ENCODE measurements around the genes UQCR10, SLC35E4 and DUSP18.

- RRBS, result no CpG with 5 or more reads among the region's 80 CpGs
Measured at GRCh38 chr22:29480756-29481574, 947 bp downstream of the NEFH start.

GRCh38 chr22:29690642-29691025 lies 29.2 kb upstream of the CABP7 start:
- RRBS, result no CpG with 5 or more reads among the region's 8 CpGs

DNA sequence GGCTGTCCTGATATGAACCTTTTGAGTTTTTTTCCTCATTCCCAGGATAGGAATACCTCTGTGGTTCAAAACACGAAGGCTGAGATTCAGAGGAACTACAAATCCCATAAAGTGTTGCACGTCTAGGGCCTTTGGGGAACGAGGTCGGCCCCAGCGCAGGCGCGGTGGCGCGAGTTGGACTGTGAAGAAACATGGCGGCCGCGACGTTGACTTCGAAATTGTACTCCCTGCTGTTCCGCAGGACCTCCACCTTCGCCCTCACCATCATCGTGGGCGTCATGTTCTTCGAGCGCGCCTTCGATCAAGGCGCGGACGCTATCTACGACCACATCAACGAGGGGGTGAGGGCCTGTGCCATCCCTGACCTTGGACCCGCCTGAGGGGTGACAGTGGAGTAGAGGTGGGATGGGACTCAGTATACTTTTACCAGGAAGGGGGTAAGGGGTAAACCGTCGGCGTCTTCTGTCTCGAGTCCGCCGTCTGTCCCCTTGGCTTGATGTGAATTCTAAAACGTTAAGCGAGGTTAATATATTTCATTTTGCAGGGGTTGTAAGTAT lies at the start of gene UQCR10:
UQCR10 (plus strand) TSS at position 162 of the 557 bp plus-strand sequence.
- RRBS, result no CpG with 5 or more reads among the region's 36 CpGs

DNA sequence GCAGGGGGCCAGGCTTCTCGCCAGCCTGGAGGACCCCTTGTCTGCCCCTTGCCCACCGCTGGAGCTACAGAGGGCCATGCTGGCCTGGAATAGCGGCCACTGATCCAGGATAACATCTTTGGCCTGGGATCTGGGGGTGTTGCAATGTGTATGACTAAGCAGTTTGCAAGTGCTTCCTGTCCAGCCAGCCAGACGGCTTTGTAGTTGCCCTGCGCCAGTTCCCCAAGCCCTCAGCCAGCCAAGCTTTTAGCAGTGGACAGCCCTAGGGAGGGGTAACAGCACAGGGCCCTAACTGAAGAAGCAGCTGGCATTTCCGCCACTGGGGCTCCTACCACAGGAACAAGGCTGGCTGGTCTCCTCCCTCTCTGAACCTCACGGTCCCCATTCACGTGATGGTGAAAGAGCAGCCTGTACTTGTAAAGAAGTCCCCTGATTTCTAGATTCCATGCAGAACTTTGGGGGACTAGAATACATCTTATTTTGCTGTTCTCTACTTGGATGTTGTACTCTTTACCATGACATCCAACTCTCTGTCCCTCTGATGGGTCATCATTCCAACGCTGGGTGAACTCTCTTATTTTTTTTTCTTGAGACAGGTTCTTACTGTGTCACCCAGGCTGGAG lies 32.2 kb downstream of the UQCR10 start:
- RRBS, result no CpG with 5 or more reads among the region's 9 CpGs

DNA sequence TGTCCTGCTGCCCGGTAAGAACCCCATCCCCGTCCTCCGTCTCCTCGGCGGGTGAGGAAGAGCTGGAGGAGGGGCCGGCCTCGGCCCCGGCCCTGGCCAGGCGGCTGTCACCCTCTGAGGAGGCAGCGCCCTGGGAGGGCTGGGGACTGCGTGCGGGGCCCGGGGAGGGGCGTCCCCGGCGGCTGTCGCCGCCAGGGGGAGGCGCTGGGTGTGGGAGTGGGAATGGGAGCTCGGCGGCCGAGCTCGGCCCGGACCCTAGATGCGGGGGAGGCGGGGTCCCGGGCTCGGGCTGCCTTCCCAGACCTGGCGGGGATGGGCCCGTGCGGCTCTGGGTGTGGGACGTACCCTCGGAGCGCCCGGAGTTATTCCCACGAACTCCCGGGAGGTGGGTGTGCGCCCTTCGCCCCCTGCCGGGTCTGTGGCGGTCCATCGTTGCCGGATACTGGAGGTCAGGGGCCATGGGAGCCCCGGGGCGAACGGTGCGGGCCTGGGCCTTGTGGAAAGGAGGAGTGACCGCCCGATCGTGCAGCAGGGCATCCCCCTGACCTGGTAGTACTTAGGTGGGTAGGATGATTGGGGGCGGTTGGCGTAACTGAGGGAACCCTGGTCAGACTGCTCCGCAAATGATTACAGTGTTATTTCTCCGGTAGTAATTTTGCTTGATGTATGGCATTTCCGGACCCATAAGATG lies 517 bp downstream of the MTMR3 start:
- RRBS, result 6% methylated on average over 28 of the region's 55 CpGs

DNA sequence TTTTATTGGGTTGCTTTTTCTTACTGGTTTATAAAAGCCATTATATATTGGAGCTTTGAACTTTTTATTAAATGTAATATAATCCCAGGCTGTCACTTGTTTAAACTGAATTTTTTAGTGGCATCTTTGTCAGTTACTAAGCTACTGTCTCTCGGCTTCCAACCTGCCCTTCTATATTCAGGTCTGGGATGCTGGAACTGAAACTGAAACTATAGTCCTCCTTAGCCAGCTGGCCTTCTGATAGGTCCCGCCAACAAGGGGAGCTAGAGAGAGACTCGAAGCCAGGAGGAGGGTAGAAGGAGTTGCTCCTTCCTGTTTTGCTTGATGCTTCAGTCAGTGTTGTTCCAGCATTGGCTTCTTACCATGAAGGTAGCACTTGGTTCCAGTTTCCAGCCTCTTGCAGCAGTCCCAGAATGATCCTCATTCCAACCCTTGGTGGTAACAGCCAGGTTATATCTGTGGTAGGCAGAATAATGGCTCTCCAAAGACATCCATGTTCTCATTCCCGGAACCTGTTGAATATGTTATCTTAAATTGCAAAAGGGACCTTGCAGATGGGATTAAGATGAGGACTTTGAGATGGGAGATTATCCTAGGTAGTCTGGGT lies 32.9 kb upstream of the HORMAD2 start:
- RRBS, result no CpG with 5 or more reads among the region's 4 CpGs

- RRBS, result no CpG with 5 or more reads among the region's 23 CpGs
Measured at GRCh38 chr22:30208700-30209496, 37.7 kb downstream of the LIF start.

GRCh38 chr22:30261019-30261927 lies 5.4 kb downstream of the OSM start:
- RRBS, result no CpG with 5 or more reads among the region's 14 CpGs

- RRBS, result no CpG with 5 or more reads among the region's 2 CpGs
Measured at GRCh38 chr22:30307104-30307320, 17.7 kb upstream of the CASTOR1 start.

GRCh38 chr22:30310428-30310959 lies 16.2 kb downstream of the TBC1D10A start:
- RRBS, result no CpG with 5 or more reads among the region's 7 CpGs

DNA sequence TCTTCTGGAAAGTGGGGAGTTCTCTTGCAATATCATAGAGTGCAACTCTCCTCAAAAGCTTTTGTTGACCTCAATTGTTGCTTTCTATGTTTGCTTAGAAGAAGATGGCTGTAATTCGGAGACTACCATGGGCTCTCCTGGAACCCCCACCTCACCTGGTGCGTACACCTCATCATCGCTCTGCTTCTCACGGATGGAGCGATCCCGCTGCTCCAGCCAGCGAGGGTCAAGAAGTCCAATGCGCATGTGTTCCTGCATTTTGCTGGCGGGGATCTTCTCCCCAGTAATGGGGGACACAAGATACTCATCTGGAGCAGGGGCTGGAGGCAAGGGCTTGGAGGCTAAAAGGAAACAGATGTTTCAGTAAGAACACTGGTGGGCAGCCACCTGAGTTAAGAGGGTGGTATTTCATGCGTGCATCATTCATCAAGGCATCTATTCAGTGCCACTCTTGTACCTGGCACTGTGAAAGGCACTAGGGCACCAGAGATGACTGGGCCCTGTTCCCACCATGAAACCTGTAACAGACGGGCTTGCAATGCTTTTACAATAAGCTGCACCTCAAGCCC lies 13.4 kb upstream of the TBC1D10A start:
- RRBS, result no CpG with 5 or more reads among the region's 11 CpGs

GRCh38 chr22:30342057-30342600 lies 14.6 kb downstream of the SF3A1 start:
- RRBS, result no CpG with 5 or more reads among the region's 8 CpGs

DNA sequence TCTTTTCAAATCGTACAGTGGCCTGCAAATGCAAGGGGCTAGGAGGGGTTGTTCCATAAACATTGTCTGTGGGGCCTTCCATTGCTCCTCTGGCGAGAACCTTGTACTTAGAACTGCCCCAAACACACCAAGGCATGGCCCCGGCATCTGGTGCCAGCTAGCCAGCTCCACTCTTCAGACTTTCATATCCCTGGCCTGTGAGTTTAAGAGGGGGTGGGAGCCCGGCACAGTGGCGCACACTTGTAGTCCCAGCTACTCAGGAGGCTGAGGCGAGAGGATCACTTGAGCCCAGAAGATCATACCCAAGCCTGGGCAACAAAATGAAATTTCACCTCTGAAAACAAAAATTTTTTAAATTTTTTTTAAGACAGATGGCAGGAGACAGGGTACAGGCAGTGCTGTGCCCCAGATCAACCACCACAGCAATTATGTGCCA lies 8.5 kb downstream of the SF3A1 start:
- RRBS, result 51% methylated on average over 2 of the region's 6 CpGs

- RRBS, result no CpG with 5 or more reads among the region's 7 CpGs
Measured at GRCh38 chr22:30404275-30404880, 7.6 kb downstream of the SEC14L2 start.

DNA sequence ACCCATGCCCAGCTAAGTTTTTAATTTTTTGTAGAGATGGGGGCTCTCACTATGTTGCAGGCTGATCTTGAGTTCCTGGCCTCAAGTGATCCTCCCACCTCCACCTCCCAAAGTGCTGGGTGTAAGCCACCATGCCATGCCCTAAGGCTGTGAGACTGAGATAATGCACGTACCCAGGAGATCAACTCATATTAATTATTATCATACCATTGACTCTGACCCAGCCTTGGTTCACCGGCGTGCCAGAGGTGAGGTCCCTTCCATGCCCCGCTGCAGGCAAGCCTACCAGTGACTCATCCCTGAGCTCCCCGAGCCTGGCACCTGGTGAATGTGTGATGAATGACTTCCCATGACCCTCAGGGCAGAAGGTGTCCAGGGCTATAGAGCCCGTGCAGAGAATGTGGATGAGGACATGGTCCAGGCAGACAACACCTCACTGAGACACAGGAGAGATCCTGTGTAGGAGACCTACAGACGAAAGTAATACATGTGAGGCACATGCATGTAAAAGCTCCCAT lies 12.1 kb downstream of the GAL3ST1 start:
- RRBS, result no CpG with 5 or more reads among the region's 7 CpGs

- RRBS, result no CpG with 5 or more reads among the region's 16 CpGs
Measured at GRCh38 chr22:30609911-30610811, 3.2 kb downstream of the TCN2 start.

DNA sequence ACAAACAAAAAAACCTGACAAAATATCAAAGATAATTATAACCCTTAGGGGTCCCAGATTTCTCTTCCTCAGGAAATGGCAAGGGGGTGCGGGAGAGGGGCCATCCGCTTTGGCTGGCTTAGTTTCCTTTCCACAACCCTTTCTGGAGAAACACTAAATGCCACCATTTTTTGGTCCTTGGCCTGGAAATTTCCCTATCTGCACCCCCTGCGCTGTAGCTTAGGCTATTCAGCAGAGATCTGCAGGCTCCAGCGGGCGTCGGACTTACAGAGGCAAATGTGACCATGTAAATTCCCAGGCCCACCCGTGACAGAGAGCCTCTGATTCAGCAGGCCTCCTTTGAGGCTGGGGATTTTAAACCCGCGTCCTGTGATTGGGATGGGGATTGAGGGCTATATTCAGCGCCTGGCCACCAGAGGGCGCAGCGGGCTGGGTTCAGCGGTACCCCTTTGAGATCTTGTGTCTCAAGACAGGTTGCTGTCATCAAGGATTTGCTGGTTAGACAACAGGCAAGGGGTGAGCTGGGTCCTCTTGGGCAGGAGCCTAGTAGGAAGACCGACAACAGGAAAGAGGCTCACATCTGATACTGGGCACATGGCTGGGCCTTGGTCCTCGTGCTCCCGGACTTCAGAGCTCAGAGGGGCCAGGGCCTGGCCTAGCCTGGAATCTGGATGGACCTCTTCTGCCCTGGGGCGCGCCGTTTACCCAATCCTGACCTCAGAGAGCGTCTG lies 1.2 kb upstream of the SLC35E4 start:
- RRBS, result no CpG with 5 or more reads among the region's 20 CpGs

- RRBS, result 1% methylated on average over 21 of the region's 82 CpGs
Measured at GRCh38 chr22:30635251-30636359, at the start of gene SLC35E4. Gene SLC35E4, plus strand, starts transcription at chr22:30635781.

DNA sequence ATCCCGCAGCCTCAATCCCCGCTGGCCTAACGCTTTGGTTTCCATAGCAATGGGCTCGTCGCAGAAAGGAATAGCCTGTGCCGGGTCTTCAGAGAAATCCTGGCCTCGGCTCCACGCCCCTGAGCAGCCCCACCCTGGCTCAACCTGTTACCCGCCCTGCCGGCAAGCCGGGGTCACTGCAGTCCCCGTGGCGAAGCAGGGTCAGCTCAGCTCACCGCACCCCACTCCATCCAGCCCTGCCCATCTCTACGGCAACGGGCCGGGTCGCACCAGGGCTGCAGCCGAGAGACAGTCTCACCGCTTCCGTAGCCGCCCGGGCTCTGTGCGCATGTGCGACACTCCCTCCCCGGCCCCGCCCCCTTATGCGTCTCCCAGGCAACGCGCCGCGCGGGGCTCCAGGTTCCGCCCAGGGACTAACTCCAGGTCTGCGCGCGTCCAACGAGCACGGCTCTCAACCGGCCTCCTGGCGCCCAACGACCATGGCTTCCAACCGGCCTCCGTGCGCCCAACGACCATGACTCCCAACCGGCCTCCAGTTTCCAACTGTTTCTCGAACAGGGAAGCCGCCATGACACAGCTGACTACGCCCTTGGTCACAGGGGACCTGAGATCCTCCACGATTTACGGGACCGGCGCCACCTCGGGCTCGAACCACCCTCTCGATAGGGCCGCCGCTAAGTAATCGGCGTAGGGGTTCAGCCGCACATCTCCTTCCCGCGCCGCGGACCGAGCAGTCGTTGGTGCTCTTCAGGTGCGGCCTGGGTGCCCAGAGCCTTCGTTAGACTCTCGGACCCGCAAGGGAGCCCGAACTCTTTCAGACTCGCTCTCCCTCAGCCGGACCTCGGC lies at the start of gene DUSP18:
DUSP18 (minus strand) TSS at position 322 of the 846 bp plus-strand sequence.
- RRBS, result 3% methylated on average over 28 of the region's 76 CpGs

DNA sequence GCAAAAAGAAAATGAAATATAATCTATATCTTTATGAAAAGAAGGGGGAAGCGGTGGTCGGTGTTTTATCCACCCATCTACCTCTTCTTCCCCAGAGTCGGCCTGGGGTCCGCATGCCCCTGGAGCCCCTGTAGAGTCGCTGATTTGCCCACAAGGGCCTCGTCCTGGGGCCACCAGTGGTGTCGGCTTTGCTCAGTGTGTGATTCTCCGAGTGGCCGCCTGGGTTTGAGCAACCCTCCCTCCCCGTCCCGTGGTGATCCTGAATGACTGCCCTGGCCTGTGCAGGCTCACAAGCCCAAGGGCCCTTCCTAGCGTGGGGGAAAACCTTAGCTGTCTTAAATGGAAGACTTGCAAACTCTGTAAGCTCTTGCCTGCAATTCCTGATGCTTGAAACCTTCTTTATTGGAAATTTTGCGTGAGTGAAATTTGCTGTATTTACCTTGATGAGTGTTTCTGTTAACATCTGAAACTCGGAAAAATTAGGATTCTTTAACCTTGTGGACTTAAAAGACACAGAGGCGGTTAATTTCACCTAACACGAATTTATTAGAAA lies 128.4 kb downstream of the OSBP2 start:
- RRBS, result no CpG with 5 or more reads among the region's 16 CpGs

Data from AG04449 (cell line).